AG04449 (cell line): ENCODE measurements around the gene RPS10.

- RRBS = no CpG with 5 or more reads among the region's 19 CpGs
Observed at GRCh38 chr6:33730308-33731160, 16.2 kb downstream of the IP6K3 start.

DNA sequence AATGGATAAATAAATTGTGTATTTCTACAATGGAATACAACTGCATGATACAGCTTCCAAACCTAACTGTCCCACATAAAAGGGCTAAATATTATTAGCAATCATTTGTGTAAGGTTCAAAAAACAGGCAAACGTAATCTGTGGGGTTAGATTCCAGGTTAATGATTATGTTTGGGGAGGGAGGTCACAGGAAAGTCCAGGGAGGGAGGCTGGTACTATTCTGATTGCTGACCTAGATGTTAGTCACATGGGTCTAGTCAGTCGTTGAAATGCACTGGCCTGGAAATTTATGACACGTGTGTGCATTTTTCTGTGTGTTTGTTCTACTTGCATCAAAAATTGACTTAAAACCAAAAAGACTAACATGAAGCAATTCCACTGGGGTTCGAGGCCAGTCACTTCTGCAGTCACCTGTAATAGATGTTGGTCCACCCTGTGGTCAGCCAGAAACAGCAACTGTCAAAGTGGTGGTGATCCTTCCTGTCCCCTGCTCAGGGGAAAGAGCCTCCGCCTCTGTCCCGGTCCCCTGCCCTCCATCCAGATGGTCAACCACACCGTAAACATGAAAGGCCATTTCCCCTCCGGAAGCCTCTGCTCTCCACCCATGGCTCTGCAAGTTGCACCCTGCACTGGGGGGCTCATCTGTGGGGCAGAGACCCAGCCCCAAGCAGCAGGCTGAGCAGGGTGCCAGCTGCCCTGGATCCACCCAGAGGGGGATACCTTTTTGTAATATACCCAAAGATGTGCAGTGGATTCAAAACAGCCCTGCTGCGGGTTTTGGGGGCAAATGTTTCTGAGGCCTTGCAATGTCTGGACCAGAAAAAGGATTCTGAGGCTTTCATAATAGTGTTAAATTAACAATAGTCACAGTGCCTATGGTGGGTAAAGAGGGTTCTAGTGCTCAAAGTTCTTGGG lies 104.4 kb upstream of the MLN start:
- RRBS = 37% methylated on average over 3 of the region's 9 CpGs

GRCh38 chr6:33994860-33995443 lies 150.9 kb downstream of the GRM4 start:
- RRBS = no CpG with 5 or more reads among the region's 7 CpGs

DNA sequence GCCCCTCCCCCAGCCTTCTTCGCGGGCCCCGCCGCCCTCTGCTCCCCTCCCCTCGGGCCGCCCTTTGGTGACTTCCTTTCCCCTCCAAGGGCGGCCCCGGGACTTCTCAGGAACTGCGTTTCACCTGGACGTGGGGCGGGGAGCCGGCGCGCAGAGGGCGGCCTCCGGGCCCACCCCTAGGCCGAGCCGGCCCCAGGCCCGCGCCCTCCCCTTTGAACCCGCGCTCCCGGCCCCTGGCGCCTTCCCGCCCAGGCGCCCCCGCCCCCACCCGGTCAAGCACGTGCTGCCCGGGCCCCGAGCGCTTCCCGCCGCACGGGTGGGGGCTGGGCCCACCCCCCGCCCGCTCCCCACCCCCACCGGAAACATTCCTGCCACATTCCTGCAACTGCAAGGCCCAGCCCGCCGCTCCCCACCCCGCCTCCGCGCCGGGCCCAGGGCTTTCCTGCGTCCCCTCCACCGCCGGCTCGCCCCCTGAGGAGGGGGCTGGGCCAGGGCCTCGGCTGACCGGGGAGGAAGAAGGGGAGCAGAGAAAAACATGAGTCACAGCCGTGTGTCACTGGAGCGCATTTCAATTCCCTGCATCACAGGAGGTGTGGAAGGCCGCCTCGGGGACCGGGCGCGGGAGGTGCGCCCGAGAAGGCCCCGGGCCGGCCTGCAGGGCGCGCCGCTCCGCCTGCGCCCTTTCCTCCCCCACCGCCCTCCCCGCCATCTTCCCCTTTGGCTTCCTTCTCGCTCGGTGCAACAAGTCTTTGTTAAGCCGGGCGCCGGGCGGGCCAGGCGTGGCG lies 1.2 kb upstream of the HMGA1 start:
- RRBS = 8% methylated on average over 33 of the region's 76 CpGs

- RRBS = no CpG with 5 or more reads among the region's 3 CpGs
Observed at GRCh38 chr6:34301307-34302171, 52.7 kb upstream of the SMIM29 start.

DNA sequence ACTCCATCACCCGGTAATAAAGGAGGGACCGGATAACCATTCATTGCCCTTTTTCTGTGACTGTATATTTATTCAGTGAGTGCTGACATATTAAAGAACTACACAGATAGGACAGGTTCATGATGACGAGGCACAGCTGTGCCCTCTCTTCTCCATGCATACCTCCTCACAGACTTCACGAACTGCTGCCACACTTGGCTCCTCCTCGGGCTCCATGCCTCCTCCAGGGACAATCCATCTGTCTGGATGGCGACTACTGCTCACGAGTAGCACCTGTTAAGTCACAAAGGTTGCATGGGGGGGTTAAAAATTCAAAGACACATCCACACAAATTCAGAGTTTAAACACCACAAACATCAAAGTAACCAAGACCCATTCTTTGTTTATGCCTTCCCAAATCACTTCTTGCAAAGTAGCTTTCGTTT lies 50.8 kb downstream of the NUDT3 start:
- RRBS = no CpG with 5 or more reads among the region's 8 CpGs

DNA sequence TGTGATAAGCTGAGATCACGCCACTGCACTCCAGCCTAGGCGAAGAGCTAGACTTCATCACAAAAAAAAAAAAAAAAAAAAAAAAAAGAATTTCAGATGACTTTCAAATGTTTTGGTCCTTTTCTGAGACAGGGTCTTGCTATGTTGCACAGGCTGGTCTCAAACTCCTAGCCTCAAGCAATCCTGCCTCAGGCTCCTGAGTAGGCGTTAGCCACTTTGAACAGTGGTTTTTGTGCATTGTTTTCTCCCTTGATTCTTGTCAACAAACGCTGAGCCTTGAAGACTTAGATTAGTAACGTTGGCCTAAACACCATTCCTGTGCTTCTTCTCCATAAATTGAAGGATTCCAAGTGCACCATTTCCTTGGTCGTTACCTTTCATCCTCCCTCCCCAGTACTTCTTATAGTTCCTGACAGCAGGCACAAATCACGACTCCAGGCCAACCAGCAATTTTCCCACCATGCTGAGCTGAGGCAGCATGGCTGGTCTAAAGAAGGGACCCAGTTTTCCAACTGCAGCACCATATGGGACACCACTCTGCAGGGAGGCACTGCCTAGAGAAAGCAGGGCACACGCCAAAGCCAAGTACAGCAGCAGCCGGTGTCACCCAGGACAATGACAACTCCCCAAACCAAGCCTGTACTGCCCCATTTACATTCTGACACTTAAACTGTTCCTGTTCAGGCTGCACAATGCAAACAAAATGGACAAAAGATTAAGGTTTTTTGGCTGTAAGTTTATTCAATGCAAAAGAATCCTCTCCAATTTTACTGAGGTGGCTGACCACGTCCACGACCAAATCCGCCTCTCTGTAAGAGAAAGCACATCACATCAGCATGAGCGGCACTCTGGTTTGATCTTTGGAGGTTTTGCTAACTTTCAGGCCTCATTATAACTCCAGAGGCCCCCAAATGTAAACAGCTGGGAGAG lies 8.9 kb downstream of the RPS10 start:
- RRBS = no CpG with 5 or more reads among the region's 13 CpGs

GRCh38 chr6:34425943-34426321 lies at the start of gene RPS10:
Gene RPS10, minus strand, starts transcription at chr6:34426069.
- RRBS = 1% methylated on average over 14 of the region's 32 CpGs

DNA sequence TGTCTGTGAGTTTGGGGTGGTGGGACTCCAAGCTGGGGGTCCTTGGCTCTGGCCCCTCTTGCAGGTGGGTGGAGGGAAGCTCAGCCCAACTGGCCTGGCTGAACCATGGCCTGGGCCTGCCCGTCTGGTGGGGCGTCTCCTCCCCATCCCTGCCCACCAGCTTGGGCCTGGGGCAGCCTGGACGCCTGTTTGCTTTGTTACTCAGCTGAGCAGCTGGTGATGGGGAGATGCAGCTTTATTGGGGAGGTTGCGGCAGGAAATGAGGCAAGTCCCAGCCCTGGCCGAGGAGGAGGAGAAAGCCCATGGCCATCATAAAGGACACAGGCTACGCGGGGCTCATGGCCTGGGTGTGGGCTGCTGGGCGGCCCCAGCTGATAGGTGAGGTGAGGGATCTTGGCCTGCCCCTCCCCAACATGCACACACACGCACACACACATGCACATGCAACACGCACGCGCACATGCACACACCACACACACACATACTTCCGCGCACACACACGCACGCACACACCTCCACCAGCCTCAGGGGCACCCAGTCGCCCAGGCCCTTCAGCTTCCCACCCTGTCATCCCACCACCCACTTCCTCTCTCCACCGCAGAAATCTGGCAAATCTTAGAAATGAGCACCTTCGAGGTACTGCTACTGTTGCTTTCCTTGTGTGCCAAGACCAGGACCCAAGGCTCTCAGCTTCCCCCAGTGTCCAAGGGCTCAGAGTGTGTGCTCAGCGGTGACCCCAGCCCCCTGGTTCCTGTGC lies 1.3 kb downstream of the SPDEF start:
- RRBS = no CpG with 5 or more reads among the region's 20 CpGs

DNA sequence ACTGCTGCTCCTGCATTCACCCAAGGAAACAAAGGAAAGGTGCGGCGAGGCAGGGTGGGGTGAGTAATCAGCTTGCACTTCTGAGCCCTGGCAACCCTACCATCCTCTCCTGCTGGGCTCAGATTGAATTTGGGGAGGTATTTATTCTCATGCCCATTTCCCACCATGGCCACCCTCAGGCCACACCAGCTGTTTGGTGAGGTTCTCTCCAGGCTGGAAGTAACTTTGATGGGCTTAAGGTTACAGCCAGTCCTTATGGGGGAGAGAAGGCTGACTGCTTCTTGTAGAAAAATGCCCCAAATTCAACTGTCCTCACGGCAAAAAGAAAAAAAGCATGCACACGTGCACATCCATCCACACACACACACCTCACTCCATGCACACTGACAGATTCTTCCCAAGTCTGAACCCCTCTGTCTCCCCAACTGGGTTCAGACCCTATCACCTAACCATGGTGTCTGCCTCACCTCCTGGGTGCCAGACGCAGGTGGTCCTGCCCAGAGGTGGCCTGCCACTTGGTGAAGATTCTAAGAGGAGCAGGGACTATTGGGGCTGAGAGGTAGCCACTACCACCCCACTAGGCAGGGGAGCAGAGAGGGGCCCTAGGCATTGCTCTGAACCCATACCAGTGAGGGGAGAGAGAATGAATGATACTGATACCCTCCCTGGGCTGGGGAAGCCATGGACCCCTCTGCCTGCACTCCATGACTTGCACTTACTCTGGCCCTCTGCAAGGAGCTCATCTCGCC lies 31.5 kb upstream of the SPDEF start:
- RRBS = no CpG with 5 or more reads among the region's 6 CpGs

DNA sequence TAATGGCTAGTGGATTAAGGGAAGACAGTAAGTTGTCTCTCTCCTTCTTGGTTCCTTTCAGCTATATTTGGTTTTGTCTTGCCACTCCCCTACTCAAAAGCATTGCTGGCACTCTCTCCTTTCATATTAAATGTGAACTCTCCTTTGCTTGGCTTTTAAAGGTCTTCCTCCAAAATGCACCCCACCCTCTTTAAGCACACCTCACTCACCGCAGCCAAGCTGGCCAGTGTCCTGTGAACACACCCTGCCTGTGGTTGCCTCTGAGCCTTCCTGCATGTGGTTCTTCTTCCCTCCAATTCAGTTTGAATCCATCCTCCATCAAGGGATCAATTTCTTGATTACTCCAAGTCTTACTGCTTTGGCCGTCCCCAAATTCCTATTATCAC lies 41.5 kb upstream of the SPDEF start:
- RRBS = no CpG with 5 or more reads among the region's 2 CpGs

- RRBS = no CpG with 5 or more reads among the region's 6 CpGs
Observed at GRCh38 chr6:34777108-34777517, 14.8 kb upstream of the BLTP3A start.

DNA sequence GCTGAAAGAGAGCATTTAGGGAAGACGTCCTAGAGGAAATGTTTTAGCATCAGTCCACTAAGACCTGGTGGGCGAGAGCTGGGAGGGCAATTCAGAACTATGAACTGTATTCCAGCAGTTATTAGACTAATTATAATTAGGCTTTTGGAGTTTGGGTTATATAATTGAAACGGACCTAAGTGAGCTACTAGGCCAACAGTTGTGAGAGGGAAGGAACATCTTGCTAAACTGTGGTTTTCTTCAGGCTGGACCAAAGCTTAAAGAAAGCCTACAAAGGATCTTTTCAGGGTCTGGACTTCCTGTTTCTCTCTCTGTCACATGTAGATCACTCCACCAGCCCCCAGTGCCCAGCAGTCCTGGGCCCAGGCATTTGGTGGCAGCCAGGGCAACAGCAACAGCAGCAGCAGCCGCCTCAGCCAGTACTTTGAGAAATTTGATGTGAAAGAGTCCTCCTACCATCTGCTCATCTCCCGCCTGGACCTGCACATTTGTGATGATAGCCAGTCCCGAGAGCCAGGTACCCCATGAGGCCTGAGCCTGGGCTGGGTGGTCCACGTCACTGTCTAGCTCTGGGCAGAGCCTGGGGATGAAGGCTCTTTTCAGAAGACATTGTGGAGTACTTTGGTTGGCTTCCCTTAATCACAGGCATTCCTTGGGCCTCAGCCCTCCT lies 44.1 kb downstream of the BLTP3A start:
- RRBS = no CpG with 5 or more reads among the region's 7 CpGs

DNA sequence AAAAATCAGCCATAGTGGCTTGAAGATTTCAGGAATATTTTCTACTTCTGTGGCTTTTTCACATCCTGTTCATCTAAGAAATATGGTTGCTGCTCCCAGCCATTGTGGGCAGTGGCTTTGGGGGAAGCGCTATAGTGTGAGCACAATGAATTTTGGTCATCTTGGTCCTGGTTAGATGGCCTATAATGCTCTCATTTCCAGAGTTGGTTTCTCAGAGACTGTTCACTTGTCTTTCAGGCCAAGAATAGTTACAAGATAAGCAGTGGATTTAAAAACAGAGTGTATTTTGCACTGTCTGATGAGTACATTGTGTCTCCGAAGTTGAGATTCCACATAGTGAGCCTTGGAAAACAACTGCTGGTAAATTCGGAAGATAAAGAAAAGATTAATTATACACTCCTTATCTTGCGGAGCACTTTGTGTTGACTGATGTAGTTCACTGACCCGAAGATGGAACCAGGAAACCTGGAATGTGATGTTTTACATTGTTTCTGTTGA lies 50.8 kb downstream of the ANKS1A start:
- RRBS = no CpG with 5 or more reads among the region's 5 CpGs

- RRBS = no CpG with 5 or more reads among the region's 8 CpGs
Observed at GRCh38 chr6:35044794-35045701, 96.1 kb downstream of the TCP11 start.

DNA sequence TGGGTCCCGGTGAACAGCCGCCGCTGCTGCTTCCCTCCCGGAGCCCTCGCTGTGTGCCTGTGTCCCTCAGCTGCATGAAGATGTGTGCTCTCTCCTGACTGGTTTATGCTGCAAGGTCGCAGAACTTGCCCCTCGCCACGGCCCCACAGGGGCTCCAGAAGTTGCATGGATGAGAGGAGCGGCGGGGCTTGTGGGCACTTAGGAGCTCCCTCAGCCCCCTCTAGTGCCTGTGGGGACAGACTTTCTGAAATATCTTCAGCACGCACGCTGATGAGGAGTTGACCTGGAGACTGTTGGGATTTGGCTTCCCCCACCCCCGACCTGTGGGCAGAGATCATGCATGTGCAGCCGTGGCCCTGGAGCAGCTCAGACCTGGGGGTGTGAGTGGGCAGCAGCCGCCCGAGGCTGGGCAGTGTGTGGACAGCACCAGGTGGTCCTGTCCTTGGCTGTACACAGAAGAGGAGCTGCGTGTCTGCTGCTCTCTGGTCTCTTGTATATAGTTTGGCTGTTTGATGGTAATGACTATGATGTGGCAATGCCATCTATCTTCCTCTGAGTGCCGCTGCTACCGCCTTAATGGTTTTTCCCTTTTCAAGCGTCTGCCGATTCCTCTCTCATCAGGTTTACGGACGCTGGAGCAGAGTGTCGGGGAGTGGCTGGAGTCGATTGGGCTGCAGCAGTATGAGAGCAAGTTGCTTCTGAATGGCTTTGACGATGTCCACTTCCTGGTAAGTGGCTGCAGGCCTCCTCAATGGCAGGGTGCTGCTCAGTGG lies 81.4 kb downstream of the TCP11 start:
- RRBS = 79% methylated on average over 1 of the region's 26 CpGs

- RRBS = no CpG with 5 or more reads among the region's 23 CpGs
Observed at GRCh38 chr6:35214814-35216203, 1.6 kb downstream of the SCUBE3 start.

GRCh38 chr6:35312203-35312765 lies 14.7 kb downstream of the DEF6 start:
- RRBS = 86% methylated on average over 7 of the region's 15 CpGs

GRCh38 chr6:35396811-35397398 lies 54.5 kb downstream of the PPARD start:
- RRBS = no CpG with 5 or more reads among the region's 5 CpGs

DNA sequence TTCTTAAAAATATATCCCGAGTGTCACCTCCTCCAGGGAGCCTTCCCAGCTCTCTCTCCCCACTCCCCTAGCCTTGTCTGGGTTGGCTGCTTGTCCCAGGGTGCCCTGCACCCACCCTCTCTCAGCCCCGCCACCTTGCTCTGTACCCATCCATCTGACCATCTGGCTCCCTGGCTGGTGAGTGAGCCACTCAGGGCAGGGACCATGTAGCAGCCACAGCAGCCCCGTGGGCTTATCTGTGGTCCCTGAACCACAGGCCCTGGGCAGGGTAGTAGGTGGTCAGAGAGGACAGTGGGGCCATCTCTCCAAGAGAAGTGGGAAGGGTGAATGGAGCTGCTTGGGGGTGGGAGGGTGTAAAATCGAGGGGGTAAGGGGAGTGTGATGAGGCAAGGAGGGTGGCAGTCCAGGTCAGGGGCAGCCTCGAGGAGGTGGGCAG lies 12.8 kb downstream of the TEAD3 start:
- RRBS = no CpG with 5 or more reads among the region's 5 CpGs